Tongue (tissue), 2 donors: ENCODE measurements around a stretch of chr1.

- RAMPAGE, long total RNA, result no peak
These were observed 10.8 kb downstream of the RASSF5 start for GRCh38 chr1:206517947-206518774.

DNA sequence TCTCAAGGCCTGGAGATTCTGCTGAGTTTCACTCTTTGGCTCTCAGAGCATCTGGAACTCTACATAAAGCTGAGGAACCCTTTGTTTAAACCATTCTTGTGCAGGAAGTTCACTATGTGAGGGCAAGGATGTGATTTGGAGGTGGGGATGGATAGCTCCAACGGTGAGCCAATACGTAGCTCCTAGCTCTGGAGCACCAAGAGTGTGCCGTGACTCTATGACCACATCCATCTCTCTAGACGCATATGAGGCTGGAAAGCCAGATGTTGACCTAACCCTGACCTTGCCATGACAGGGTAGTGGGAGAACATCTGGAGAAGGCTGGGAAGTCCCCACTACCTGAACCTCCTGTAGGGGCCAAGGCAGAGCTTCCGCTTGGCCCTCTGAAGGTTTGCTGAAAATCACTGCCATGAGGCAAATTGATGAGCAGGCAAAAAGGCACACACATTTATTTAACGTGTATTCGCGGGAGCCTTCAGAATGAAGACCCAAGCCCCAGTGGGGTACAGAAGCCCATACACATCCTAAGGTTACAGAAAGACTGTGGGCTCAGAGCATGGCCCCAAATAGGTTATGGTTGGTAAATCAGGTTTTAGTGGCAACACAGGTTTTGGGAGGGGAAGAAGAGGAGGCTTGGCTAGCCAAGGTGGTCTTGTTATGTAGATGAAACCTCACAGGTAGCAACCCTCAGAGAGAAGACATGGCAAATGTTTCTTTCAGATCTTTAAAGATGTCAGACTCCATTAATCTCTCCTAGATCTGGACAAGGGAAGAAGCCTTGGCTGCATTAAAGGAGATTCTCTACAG is 43.3 kb downstream of the EIF2D start:
- RAMPAGE, long total RNA, result no peak

GRCh38 chr1:206574997-206575924 is 37.0 kb downstream of the EIF2D start:
- RAMPAGE, long total RNA, result no peak

GRCh38 chr1:206633589-206634115 is 1.7 kb upstream of the DYRK3 start:
- RAMPAGE, long total RNA, result no peak

GRCh38 chr1:206666951-206667332 is 17.8 kb upstream of the MAPKAPK2 start:
- RAMPAGE, long total RNA, result no peak

GRCh38 chr1:206736331-206736852 is 34.2 kb upstream of the IL19 start:
- RAMPAGE, long total RNA, result no peak

- RAMPAGE, long total RNA, result no peak
These were observed 11.9 kb downstream of the PIGR start for GRCh38 chr1:206934251-206934809.

DNA sequence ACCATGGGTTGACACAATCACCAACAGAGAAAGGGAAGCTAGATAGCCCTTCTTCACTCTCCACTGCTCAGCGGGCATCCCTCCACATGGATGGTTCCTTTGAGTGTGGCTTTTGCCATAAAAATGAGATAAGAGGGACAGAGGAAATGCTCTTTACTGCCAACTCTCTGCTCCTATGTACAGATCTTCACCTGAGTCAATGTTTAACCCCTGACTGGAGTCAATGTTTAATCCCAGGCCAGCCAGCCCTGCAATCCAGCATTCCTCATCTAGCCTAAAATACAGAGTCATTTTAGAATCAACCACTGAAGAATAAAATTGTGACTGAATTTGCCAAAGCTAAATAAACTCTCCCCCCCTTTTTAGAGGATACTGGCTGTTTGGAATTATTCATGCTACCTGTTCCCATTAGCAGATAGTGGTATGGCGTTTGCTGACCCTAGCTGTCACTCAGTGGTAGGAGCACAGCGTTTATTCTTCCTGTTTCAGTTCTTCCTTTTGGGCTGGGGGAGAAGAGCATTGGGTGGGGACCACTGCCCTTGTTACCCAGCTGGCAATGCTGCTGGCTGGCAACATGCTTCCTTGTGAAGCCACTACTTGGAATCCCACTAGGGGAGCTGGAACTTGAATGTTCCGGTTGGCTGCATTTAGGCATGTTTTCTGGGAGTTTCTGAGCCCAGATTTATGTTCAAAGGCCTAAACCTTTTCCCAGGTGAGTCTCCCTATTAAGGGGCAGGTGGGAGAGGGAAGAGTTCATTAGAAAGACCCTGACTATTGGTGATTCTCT is 5.3 kb upstream of the PIGR start:
- RAMPAGE, long total RNA, result no peak

DNA sequence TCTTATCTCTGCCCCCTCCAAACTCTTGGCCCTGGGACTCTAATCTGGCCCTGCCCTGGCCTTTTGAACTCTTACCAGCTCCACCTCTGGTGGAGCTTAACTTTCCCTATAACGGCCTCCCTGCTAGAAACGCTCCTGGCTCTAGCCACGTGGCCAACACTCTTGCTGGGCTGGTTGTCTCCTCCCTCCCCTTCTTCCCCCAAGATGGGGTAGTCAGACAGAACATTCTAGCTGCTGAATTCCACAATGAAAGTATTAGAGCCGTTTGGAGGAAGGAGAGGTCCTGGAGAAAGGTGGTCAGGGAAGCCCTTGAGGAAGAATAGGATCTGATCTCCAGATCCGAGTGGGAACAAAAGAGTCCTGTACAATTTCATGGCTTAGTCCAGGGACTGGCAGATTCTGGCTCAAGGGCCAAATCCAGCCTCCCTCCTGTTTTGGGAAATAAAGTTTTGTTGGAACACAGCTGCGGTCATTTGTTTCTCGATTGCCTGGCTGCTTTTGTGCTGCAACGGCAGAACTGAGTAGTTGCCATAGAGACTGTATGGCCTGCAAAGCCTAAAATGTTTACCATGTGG is 9.5 kb upstream of the PIGR start:
- RAMPAGE, long total RNA, result no peak

DNA sequence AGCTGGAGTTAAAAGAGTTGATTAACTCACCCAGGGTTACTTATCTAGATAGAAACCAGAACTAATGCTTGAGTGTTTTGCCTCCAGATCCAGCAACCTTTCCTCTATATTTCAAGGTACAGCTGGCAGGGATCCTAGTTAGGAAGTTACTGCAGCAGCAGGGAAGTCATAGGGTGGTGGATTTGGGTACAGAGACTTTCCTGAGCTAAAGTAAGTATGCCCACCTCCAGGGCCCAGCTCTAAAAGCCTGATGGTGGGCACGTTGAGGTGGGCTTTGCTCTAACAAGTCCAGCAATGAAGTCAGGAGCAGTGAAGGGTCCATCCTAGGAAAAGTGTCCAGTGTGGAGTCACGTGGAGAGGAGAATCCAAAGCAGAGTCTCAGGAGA is 27.0 kb downstream of the C1orf116 start:
- RAMPAGE, long total RNA, result no peak

GRCh38 chr1:207009297-207009960 is 23.1 kb downstream of the C1orf116 start:
- RAMPAGE, long total RNA, result no peak

DNA sequence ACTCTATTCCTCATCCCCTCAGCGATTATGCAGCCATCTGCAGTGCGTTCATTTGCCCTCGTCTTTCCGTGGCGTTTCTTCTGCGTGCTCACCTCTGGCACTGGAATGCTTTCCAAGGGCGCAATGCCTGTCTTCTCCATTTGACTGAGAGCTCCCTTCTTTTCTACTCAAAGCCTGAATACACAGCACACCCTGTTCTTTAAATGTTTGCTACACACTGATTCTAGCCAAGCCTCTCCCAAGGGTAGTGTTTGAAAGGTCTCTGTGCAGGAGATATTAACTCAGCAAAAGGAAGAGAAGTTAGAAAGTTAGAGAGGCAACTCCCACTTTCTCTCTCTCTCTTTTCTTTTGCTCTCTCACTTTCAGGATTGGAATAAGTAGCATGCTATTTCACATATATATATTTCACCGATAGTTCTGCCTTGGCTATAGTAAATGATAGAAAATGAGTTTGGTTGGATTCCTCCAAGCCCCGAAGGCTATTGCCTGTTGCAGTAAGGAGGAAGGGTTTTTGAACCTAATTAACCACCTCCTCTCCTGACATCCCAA is 22.5 kb downstream of the C1orf116 start:
- RAMPAGE, long total RNA, result no peak

DNA sequence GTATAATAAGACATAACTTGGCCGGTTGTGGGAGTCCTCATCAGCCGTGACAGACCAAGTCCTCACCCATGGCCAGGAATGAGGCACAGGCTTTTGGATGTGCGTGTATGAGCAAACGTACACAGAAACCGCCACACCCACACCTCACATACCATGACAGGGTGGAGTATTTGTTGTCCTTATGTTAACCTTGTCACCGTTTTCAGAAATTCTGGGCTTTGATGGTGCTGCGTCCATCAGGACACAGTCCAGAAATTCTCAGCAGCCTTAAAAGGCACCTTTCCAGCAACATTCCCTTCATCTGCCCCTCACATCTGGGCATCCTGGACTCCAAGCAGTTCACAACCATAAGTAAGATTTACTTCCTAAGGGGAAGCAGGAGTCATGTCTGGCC is 12.4 kb downstream of the C1orf116 start:
- RAMPAGE, long total RNA, result no peak

GRCh38 chr1:207043889-207044813 is 6.9 kb downstream of the YOD1 start:
- RAMPAGE, long total RNA, result no peak

GRCh38 chr1:207058187-207058639 is 5.1 kb downstream of the PFKFB2 start:
- RAMPAGE, long total RNA, result no peak

DNA sequence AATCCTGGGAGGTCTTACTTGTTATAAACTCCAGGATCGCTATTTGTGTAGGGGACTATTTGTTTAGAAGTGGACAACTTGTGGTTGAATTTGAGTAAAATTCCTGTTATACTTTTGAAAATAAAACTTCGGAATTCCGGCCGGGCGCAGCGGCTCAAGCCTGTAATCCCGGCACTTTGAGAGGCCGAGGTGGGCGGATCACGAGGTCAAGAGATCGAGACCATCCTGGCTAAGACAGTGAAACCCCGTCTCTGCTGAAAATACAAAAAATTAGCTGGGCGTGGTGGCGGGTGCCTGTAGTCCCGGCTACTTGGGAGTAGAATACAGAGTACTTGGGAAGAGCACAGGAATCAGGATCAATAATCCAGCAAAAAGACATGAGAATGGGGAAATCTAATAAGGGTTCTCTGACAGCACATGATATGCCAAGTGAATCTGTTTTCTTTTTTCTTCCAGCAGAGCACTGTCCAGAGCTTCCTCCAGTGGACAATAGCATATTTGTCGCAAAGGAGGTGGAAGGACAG is 1.3 kb downstream of the C4BPB start:
- RAMPAGE, long total RNA, result no peak

DNA sequence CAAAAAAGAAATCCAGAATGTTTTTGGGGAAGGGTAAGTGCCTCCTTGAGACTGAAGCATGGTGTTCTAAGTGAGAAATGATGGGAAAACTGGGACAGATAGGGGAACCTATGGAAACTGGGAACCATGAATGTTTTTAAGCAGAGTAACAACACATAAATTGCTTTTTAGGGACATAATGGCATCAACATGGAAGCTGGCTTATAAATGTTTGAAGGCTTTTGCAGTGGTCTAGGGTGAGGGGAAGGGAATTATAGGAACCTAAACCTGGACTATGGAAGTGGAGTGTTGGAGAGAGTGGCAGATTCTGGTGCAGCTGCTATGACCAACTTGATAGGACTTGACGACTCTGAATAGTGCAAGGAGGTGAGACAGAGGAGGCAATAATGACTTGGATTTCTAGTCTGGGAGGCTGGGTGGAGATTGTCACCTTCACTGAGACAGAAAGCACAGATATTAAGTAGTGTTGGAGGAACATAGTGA is 3.6 kb downstream of the C4BPA start:
- RAMPAGE, long total RNA, result no peak

GRCh38 chr1:207218974-207219570 is 102.4 kb upstream of the CD55 start:
- RAMPAGE, long total RNA, result no peak

GRCh38 chr1:207281910-207282273 is 39.6 kb upstream of the CD55 start:
- RAMPAGE, long total RNA, result no peak

DNA sequence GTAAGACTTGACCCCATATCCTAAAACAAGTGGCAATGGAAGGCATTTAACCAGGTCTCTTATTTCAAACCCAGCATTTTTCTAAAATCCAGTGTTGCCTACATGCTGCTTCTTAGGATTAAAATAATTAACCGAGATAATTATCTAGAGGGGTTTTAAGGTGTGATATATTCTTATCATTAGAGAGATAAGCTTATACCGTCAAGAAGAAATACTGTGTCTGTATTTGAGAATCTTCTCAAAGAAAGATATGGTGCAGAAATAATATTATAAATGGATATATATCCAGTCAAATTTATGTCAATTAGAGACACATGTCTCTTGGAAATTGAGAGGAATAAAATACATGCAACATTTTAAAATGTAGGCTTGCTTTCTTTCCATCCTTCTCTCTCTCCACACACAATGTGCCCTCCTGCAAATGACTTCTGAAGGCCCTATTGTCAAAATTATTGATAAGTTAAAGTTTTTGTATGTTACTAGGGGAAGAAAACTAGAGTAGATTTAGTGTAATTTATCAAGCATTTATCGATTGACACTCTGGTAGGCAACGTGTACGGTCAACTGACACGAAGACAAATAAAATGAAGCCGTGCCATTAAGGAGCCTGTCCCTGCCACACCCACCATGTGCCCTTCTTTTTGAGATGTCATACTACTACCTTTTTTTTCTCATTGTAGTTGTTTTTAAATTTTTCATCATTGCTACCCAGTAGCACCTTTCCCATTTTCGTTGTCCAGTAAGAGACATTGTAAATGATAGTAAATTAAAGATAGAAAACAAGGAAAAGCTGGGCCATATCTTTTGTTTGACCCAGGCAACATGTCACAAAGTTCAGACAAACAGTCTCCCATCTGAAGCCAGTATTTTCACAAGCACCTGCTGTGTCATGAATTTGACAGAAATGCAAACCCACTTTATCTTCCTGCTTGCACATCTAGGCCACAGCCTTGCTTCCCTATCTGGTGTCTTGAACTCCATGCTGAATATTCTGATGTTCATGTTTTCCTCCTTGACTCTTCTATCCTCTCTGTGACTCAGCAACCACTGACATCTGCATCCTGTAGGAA is 6.1 kb downstream of the CD55 start:
- RAMPAGE, long total RNA, result no peak